HGPS cell (cell line): ENCODE results near the genes SLCO1C1 and C2CD5.

DNA sequence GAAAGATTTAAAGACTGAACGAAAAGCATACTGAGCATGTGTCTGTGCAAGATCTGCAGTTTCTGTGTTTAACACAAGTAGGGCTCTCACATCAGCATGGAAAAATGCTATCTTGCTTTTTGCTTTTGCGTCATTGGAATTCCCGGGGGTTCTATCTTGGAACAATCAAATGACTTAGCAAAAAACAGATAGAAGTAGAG, 162.0 kb downstream of the CAPZA3 start:
- RRBS: no CpG with 5 or more reads among the region's 3 CpGs

DNA sequence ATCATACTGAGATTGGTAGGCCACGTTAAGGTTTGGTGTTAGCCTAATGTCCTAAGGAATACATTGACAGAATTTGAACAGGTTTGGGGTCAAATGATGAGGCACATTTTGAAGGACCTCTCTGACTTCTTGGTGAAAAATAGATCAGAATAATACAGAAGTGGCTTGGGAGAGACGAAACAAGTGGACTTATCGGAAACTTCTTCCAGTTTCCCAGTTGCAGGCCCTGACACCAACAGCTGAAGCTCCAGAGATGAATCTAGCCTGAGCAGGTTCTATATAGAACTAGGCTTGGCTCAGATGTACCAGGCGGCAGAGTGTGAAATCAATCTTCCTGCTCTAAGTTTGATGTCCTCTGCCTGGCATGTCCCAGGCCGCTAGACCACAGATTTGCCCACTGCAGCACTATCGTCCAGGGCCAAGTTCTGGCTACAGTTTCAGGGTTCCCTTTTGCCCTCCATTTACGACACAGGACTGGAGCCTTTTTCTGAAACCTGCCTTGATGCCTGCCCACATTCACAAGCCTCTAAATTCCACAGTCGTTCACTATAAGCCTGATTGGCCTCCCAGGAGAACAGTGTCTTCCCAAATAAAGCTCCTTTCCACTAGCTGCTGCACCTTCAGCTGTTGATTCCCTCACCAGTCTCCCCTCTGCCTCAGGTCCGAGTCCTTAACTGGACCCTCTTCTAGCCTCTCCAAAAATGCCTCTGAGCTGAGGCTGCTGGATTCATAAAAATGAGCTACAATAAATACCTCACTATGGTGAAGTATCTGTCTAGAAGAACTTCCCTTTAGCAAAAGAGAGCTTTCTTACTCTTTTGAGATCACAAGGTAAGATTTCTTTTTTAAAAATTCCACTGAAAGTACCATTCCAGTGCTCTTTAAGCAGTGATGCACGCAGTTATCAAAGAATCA, 91.2 kb upstream of the PLEKHA5 start:
- RRBS: no CpG with 5 or more reads among the region's 10 CpGs

DNA sequence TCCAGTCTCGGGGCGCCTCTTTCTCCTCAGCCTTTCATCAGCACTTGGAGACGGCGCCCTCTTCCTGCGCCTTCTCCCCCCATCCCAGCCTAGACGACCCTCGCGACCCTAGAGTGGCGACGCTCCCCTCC, 643 bp downstream of the PLEKHA5 start:
- RRBS: no CpG with 5 or more reads among the region's 10 CpGs

DNA sequence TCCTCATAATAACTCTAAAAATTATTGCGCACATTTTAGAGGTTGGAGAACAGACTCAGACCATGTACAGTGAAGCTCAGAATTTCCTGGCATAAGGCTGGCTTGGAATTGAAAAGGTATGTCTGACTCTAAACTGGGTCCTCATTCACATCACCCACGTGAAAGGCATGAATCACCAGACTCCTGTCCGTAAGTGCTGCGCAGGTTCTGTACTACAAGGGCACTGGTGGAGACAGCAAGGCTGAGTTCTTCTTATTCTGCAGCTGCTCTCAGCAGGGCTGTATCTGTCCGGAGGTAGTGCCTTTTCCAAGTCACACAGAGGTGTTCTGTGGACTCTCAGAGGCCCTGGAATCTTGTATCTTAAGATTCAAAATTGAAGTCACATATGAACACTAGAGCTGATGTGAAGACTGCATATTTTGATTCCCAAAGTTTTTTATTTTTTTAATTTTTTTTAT, 27.4 kb upstream of the AEBP2 start:
- RRBS: no CpG with 5 or more reads among the region's 5 CpGs

GRCh38 chr12:19431756-19432245, 7.5 kb upstream of the AEBP2 start:
- RRBS: no CpG with 5 or more reads among the region's 3 CpGs

DNA sequence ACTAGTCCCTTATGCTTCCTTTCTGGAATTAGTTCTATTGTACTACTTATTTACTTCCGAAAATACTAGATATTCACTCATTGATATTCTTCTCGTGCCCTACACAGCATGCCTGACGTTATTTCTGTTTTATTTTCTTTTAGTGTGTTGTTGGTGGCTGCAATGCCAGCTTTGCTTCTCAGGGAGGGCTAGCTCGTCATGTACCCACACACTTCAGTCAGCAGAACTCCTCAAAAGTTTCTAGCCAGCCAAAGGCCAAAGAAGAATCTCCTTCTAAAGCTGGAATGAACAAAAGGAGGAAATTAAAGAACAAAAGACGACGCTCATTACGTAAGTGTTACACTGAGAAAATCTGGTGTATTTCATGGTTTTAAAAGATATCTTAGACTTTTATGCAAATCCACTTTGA, 54.4 kb downstream of the AEBP2 start:
- RRBS: no CpG with 5 or more reads among the region's 7 CpGs

GRCh38 chr12:19946309-19947093, 421.8 kb upstream of the PDE3A start:
- RRBS: no CpG with 5 or more reads among the region's 6 CpGs

DNA sequence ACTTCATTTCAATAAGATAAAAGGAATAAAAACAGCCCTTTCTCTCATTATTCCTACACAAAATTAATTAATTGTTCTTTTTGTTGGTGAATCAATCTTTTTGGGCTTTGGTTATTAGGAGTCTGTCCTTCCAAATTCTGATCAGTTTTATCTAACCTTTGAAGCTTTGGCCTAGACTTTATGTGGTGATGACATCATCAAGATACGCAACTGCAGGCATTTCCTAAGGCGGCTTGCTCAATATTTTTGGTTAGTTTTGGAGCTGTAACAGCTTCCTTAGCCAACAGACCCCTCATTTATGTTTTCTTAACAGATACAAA, 87.9 kb upstream of the PDE3A start:
- RRBS: no CpG with 5 or more reads among the region's 2 CpGs

DNA sequence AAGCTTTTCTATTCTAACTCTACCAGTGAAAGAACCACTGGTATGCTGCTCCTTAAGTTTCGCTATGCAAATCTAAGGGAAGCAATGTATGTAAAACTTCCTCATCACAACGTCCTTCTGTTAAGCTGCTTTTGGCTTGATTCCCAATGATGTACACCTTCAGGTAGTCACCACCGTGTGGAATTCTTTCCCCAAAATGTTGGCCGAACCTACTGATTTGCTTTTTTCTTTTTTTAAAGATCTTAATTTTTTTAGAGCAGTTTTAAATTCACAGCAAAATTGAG, 84.4 kb upstream of the PDE3A start:
- RRBS: no CpG with 5 or more reads among the region's 4 CpGs

DNA sequence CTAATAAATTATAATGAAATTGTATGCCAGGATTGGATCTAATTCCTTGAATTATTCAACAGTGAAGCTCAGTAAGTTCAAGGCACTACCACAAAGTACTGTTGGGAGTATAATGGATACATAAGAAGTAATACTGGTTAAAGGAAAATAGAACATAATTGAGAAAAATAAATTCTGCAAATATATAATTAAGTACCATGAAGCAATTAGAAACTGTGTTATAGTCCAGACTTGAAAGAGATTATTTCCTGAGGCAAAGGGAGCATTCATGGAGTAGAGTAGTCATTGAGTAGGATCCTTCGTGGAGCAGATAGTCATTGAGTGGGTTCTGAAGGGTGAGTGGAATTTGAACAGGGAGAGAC, 72.6 kb downstream of the PDE3A start:
- RRBS: no CpG with 5 or more reads among the region's 1 CpG

GRCh38 chr12:20695140-20695700, at the start of gene SLCO1C1:
Gene SLCO1C1, plus strand, starts transcription at chr12:20695332.
- RRBS: no CpG with 5 or more reads among the region's 7 CpGs

DNA sequence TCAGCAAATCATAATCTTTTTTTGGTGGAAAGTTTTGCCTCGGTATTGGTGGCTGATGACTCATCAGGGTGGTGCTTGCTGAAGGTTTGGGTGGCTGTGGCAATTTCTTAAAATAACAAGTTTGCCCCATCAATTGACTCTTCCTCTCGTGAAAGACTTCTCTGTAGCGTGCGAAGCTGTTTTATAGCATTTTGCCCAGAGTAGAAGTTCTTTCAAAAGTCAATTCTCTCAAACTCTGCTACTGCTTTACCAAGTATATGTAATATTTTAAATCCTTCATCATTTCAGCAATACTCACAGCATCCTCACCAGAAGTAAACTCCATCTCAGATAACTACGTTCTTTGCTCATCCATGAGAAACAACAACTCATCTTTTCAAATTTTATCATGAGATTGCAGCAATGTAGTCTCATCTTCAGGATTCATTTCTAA, 19.1 kb downstream of the PYROXD1 start:
- RRBS: no CpG with 5 or more reads among the region's 5 CpGs

GRCh38 chr12:21776080-21776690, 1.7 kb upstream of the KCNJ8 start:
- RRBS: no CpG with 5 or more reads among the region's 3 CpGs

- RRBS: no CpG with 5 or more reads among the region's 1 CpG
These were observed 48.9 kb downstream of the ABCC9 start for GRCh38 chr12:21892304-21892845.

GRCh38 chr12:21937274-21937761, 3.9 kb downstream of the ABCC9 start:
- RRBS: no CpG with 5 or more reads among the region's 6 CpGs

GRCh38 chr12:22332873-22333733, 1.4 kb downstream of the ST8SIA1 start:
- RRBS: no CpG with 5 or more reads among the region's 15 CpGs

- RRBS: 1% methylated on average over 27 of the region's 78 CpGs
These were observed at the start of gene C2CD5 for GRCh38 chr12:22544094-22544975. Gene C2CD5, minus strand, starts transcription at chr12:22544542.

DNA sequence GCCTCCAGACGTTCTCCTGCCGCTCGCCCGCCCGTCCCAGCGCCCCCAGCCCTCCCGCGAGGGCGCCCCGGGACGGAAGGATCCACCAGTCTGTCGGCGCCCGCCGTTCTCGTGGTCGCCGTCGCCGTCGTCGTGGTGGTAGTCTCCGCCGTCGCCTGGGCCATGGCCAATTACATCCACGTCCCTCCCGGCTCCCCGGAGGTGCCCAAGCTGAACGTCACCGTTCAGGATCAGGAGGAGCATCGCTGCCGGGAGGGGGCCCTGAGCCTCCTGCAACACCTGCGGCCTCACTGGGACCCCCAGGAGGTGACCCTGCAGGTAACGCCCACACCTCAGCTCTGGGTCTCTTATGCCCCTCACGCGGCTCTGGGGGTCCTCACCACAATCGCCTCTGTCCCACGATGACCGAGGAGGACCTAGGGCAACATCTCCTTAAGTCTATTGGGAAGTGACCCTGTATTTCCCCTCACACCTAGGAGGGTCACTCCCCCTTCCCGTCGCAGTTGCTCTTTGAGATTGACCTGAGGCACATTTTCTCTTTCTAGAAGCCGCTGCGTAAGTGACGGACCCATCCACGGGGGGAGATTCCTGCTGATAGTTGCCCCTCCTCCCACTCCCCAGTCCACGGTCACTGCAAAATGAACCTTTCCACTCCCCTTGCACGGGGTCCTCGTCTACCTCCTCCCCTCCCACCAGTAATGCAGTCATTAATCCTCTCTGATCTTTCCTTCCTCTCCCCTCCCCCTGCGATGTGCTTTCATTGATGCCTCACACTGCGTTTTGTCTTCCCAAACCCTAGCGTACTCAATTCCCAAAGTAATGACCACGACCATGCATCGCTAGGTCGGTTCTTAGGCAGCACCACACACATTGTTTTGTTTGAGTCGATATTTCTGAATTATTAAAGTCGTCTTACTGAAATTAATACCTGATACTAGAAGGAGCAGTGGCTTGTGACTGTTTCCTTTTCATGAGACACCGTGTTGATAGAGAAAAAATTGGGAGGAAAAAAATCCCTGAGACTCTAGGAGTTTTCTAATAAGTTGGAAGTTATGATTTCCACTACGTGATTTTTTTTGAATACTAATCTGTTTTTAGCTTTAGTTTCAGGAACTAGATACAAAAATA, 662 bp downstream of the ETNK1 start:
- RRBS: 1% methylated on average over 15 of the region's 58 CpGs

GRCh38 chr12:22658966-22659893, 34.3 kb downstream of the ETNK1 start:
- RRBS: no CpG with 5 or more reads among the region's 2 CpGs

GRCh38 chr12:22699385-22700163, 74.6 kb downstream of the ETNK1 start:
- RRBS: no CpG with 5 or more reads among the region's 14 CpGs